PFSK-1 (cell line): ENCODE measurements around a stretch of chr2.

- RRBS: no CpG with 5 or more reads among the region's 8 CpGs
Measured at GRCh38 chr2:132439739-132440615, 23.4 kb downstream of the GPR39 start.

- RRBS: no CpG with 5 or more reads among the region's 15 CpGs
Measured at GRCh38 chr2:132529525-132530549, 113.2 kb downstream of the GPR39 start.

- RRBS: no CpG with 5 or more reads among the region's 4 CpGs
Measured at GRCh38 chr2:133156626-133157372, 411.5 kb downstream of the NCKAP5 start.

DNA sequence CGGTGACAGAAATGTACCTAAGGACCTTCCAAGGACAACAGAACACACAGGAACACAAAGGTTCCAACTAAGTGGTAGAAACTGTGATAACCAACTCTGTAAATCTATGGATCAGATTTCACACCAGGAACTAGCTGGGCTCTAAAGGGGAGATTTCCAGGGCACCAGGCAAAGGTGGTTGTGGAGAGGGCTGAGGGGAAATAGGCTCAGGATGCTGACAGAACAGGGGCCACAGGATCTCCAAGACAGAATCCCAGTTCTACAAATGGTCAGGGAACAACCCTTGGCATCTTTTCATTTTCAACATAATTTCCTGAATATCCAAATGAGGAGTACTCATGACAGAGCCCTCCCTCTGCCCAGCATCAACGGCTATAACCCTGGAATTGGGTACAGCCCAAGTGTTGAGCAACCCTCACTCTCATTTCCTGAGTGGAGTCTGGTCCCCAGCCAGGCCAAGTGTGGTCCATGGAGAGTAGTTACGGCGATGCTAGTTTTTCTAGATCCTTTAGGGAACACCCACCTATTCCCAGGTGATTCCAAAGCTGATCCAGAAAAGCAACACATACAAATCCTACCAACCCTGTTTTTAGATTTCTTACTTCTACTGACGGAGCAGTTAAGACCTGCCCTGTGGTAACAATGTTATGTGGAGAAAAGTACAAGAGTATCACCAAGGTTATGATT, 78.3 kb downstream of the NCKAP5 start:
- RRBS: no CpG with 5 or more reads among the region's 5 CpGs

DNA sequence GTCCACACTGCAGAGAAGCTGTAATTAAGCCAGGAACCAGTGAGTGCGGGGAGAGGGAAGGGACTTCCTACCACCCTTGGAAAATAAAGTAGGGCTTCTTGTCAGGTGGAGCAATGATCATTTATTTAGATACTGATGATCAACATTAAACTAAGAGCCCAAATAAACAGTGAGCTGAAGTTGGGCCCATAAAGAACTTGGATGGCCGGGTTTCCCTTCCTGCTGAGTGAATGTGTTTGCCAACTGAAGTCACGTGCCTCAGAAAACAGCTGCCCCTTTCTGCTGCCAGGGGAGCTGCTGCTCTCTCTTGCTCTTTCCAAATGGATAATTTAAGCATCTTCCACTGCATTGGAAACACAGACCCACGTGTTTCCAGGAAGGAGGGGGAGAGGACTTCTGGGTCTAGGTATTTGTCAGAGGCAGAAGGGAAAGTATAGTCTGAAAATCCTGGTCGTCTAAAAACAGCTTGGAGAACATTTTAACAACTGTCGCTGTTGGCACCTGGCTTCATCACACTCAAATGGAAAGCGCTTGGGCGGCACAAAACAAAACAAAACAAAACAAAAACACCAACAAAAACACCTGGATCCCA, 22.9 kb upstream of the NCKAP5 start:
- RRBS: no CpG with 5 or more reads among the region's 8 CpGs

GRCh38 chr2:133972782-133973408, 281.0 kb upstream of the MGAT5 start:
- RRBS: no CpG with 5 or more reads among the region's 13 CpGs

- RRBS: no CpG with 5 or more reads among the region's 5 CpGs
Measured at GRCh38 chr2:134138305-134139087, 115.4 kb upstream of the MGAT5 start.

DNA sequence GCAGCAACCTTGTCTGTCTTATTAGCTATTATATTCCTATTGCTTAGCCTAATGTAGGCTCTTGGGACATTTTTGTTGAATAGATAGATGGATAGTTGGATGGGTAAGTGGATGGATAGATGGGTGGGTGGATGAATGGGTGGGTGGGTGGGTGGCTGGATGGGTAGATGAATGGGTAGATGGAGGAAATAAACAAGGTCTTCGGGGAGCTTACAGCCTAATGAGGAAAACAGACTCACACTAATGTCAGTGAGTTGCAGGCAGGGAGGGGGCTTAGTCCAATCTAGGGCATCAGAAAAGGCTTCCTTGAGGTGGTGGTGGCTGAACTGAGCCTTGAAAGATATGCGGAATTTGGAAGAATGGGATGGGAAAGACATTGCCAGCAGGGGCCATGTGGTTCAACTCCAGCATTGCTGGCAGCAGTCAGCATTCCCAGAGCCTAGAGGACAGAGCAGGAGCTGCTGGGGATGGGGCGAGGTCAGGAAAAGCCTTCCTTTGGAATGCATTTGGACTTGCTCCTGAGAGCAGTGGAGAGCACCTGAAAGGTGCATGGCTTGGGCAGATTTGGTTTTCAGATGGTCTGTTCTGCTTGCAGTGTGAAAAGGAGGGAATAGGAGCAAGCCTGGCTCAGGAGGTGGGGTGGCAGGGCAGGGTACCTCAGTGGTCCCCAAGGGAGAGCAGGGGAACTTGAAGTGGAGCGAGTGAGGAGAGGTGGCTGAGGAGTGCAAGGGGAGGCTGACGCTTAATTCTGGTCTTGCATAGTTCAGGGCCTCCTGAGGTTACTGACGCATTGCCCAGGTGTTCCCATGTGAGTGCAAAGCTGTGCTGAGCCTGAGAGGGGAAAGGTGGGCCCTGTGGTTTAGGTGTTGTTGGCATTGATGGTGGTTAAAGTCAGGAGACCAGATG, 112.3 kb upstream of the MGAT5 start:
- RRBS: no CpG with 5 or more reads among the region's 6 CpGs

- RRBS: no CpG with 5 or more reads among the region's 9 CpGs
Measured at GRCh38 chr2:134220863-134221658, 32.8 kb upstream of the MGAT5 start.

DNA sequence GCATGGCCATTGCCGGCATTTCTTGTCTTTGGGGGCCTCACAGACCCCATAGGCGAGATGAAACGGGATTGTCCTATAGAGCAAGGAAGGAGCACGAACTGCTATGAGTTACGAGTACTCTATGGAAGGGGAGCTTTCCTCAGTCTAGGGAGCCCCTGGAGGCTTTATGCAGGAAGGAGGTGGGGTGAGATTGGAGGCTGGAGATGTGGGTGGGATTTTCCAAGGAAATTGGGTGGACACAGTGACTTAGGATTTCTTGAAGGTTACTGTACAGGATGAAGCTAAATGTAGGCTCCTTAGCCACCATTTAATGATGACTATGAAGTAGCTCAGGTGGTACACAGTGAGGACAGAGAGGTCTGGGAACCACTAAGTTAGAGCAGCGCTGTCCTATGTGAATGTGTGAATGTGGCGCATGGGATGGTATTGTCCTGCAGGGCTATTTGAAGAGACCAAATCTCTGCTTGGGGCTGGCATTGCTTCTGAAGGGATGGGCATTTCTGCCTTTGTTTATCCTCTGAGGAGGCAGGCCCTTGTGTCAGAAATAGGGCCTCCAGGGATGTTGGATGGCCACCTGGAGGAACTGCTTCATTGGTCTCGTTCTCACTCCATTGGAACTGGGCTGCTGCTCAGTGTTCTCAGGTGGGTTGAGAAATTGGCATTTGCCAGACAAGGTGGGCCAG, 5.4 kb upstream of the MGAT5 start:
- RRBS: no CpG with 5 or more reads among the region's 8 CpGs

GRCh38 chr2:134282861-134283554, 29.1 kb downstream of the MGAT5 start:
- RRBS: no CpG with 5 or more reads among the region's 4 CpGs

- RRBS: no CpG with 5 or more reads among the region's 4 CpGs
Measured at GRCh38 chr2:134294756-134295046, 40.8 kb downstream of the MGAT5 start.

GRCh38 chr2:134320925-134321478, 67.1 kb downstream of the MGAT5 start:
- RRBS: no CpG with 5 or more reads among the region's 3 CpGs

- RRBS: no CpG with 5 or more reads among the region's 7 CpGs
Measured at GRCh38 chr2:134336007-134336819, 82.3 kb downstream of the MGAT5 start.

DNA sequence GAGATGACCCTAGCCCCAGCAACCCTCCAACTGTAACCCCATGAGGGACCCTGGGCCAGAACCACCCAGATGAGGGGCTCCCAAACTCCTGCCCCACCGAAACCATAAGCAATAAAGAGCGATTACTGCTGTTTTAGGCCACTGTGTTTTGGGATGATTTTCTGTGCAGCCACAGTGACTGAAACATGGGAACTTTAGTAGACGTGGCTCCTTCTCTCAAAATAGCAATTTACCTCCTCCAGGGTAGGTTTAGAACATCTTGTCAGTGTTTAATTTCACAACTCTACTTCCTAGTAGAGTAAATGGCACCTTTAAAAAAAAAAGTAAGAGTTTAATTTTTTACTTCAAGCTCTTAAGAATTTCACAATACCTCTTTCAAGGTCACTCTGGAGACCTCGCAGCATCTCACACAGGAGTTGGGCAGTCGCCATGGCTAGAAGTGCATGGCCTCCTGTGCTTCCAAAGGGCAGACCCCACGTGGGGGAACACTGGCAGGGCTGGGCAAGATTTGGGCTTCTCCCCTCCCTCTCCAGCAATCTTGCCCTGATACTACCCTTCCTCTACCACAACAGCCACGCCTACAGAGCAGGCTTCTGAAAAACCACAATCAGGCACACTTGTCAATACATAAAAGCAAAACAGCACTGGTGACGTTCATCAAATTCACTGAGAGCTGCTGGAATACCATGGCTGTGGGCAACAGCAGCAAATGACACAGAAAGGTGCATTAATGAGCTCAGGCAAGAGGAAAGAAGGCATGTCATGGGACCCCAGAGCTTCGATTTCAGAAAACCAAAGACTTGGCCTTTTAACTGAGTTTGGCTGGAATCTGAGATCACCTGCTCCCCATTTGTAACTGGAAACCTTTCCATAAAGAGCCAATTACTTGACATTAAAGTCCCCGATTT, 48.6 kb downstream of the TMEM163 start:
- RRBS: no CpG with 5 or more reads among the region's 10 CpGs

- RRBS: 3% methylated on average over 4 of the region's 18 CpGs
Measured at GRCh38 chr2:134706746-134707444, 11.9 kb downstream of the TMEM163 start.

- RRBS: no CpG with 5 or more reads among the region's 2 CpGs
Measured at GRCh38 chr2:134823500-134823954, 14.9 kb upstream of the ACMSD start.

DNA sequence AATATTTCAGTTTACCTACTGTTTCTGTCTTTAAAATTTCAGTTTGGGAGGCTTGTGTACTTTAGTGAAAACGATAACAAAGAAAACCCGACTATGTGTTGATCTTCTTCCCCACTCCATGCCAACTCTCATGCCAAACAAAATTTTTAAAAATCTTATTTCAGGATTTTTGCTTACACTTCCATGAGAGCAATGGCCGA, 62.3 kb downstream of the MAP3K19 start:
- RRBS: no CpG with 5 or more reads among the region's 3 CpGs

GRCh38 chr2:135052437-135052856, 355 bp downstream of the RAB3GAP1 start:
- RRBS: 2% methylated on average over 7 of the region's 26 CpGs

- RRBS: no CpG with 5 or more reads among the region's 7 CpGs
Measured at GRCh38 chr2:135635574-135636557, 104.6 kb downstream of the R3HDM1 start.